Thoracic aorta (tissue), 1 donor: ENCODE data around the gene CRACR2B.

DNA sequence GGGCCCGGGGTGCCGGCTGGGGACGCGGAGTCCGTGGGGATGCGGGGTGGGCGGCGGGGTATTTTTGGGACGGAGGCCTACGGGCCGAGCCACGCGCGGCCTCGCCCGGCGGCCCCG lies 146 bp downstream of the RPLP2 start:
- RAMPAGE, long total RNA = no peak

GRCh38 chr11:819509-820430 lies 1.1 kb downstream of the PNPLA2 start:
- RAMPAGE, long total RNA = no peak

GRCh38 chr11:827500-828355 lies at the start of gene CRACR2B:
CRACR2B (plus strand) TSS chr11:827919.
- RAMPAGE, long total RNA = no peak

- RAMPAGE, long total RNA = no peak
Measured at GRCh38 chr11:833308-833876, 640 bp downstream of the CD151 start.

DNA sequence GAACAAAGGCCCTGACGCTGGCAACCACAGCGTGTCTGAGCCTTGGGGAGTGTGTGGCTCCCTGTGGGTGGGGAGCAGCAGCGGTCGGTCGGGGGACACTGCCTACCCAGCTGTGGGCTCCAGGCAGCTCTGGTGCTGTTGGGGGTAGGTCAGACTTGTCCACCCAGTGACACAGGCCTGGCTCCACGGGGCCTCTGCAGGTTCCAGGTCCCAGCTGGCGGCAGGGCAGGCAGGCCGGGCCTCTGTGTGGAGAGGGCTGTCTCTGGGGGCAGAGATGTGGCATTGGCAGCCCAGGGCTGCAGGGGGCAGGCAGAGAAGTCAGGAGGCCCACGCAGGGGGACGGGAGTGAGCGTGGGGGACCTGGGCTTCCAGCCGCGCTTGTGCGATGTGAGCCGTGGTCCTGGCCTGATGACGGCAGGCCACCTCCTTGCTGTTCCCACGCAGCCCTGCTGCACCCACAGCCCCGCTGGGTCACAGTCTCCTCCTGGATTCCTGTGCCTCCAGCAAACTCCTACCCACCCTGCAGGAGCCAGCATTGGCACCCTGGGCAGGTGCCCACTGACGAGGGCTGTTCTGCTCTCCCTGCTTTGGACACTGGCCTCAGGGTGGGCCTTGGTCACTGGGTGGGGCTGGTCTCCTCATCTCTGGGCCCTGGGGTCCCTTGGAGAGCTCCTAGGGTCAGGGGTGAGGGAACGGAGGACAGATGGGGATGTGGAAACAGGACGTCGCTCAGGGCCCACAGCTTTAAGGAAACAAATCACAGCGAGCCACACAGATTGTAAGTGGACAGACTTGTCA lies 12.5 kb downstream of the TSPAN4 start:
- RAMPAGE, long total RNA = no peak

DNA sequence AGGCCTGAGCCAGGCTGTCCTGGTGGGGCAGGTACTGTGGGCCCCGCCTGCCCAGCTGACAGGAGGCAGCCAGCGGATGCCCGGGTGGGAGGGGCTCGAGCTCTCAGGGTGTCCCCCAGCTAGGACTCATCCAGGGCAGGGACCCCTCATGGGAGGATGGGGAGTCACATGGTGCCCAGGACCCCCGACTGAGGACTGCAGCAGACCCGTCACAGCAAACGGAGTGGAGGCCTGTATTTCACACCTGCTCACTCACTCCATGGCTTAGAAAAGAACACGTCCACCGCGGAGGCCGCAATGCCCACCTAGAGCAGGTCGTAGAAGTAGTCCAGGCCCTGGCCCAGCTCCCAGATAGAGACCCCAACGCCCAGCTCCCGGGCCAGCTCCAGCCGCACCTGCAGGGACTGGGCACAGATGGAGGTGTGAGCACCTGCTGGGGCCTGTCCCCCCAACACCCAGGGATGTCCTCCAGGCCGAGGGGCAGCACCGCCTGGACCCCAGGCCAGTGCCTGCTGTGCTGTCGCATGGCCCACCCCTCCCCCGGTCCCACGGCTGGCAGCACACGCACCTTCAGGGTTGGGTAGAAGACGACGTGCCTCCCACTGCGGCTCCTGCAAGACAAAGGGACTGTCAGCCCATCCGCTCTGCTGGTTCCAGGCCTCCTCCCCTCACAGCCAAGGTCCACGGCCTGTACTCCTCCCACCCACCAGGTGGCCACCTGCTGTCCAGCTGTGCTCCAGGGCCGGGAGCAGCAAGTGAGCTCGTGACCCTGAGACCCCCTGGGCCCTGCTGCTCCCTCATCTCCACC lies 27.1 kb downstream of the TSPAN4 start:
- RAMPAGE, long total RNA = no peak

DNA sequence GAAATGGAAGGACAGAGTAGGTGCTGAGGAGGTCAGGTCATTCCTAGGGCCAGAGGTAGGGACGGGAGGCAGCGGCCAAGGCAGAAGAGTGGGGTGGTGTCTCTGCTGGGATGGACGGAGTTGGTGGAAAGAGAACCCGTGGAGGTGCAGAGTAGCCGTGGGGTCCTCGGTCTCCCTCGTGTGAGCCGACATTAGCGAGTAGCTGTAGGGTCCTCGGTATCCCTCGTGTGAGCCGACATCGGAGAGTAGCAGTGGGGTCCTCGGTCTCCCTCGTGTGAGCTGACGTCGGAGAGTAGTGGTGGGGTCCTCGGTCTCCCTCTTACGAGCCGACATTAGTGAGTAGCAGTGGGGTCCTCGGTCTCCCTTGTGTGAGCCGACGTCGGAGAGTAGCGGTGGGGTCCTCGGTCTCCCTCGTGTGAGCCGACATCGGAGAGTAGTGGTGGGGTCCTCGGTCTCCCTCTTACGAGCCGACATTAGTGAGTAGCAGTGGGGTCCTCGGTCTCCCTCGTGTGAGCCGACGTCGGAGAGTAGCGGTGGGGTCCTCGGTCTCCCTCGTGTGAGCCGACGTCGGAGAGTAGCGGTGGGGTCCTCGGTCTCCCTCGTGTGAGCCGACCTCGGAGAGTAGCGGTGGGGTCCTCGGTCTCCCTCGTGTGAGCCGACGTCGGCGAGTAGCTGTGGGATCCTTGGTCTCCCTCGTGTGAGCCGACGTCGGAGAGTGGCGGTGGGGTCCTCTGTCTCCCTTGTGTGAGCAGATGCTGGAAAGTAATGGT lies 49.6 kb downstream of the AP2A2 start:
- RAMPAGE, long total RNA = no peak

DNA sequence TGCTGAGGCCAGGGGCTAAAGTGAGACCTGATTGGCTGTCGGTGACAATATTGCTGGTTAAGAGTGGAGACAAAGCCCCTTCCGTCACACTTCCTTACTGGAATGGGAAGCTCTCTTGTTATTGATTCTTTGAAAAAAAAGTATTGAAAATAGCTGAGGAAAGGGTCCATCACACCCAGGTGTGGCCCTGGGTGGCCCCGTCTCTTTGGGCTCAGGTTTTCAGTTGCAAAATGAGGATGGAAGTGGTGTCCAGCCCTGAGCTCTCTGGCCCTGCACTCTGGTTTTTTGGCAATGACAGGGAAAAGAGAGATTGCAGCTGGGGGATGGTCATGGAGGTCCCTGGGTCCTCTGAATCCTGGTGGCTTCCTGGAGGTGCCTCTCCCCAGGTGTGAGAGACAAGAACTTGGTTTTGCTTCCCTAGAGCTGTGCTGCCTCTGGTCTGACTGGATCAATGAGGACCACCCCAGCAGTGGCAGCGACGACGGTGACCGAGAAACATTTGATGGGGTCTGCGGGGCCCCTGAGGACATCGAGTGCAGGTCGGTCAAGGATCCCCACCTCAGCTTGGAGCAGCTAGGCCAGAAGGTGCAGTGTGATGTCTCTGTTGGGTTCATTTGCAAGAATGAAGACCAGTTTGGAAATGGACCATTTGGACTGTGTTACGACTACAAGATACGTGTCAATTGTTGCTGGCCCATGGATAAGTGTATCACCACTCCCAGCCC lies 57.4 kb upstream of the MUC6 start:
- RAMPAGE, long total RNA = no peak

DNA sequence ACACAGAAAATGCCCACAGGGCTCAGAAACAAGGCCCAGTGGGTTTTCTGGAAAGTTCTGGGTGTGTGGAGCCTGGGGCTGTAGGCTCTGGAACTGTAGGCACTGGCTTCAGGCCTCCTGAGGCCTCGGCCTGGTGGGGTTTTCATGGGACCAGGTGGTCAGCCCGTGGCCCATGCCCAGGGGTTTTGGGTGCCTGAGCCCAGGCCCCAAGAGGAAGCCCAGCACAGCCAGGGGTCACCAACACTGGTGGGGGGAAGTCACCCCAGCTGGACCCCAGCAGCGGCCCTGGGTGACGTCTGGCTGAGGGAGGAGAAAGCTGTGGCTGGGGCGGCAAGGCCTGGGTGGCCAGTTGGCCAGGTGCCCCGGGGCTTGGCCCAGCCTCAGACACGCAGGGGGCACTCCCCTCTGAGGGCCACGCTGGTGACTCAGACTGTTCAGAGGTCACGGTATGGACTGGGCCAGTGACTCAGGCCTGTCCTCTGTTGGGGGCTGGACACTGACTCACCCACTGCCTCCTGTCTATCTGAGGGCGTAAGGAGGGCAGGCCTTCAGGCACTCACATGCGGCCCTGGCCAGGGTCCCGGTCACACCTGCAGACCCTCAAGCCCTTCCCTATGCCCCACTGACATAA lies 4.0 kb upstream of the MUC5AC start:
- RAMPAGE, long total RNA = no peak

DNA sequence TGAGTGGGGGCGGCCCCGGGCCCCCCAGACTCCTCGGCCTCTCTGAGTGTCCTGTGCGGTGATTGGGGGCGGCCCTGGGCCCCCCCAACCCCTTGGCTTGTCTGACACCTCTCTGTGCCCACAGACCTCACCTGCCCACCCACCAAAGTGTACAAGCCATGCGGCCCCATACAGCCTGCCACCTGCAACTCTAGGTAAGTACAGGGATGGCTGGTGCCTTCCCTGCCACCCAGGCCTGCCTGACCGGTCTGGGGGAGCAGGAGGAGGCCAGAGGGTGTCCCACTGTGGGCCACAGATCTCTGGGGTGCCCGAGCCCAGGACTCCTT lies 33.1 kb downstream of the MUC5B start:
- RAMPAGE, long total RNA = no peak

- RAMPAGE, long total RNA = no peak
Measured at GRCh38 chr11:1305121-1305335, 4.4 kb downstream of the TOLLIP start.

DNA sequence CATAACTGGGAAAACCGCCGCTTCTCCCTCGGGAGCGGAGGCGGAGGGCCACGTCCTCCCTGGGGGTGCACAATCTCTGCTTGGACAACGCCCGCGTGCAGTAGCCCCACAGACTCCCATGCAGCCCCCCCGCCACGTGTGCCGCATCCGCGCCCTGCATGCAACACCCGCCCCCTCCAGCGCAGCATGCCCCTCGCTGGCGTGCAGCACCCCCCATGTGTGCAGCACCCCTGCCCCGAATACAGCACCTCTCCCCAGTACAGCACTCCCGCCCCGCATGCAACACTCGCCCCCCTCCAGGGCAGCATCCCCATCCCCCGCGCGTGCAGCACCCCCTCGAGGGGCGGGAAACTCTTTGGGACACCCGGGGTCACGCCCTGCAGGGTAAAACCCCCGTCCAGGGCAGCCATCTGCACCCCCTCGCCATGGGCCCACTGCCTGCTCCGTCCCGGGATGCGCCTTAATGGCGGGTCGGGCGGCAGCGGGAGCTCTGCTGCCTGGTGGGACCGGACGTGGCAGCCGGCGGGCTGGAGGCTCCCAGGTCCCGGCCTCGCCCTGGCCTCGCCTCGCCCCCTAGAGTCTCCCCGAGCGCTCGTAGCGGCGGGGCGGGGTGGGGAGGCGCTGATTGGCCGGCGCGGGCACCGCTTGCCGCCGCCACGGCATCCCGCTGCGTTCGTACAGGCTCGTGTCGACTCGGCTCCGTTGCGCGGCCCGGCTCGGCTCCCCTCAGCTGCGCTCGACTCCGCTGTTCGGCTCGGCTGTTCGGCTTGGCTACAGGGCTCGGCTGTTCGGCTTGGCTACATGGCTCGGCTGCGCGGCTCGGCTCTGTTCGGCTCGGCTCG lies 538 bp upstream of the BRSK2 start:
- RAMPAGE, long total RNA = no peak

DNA sequence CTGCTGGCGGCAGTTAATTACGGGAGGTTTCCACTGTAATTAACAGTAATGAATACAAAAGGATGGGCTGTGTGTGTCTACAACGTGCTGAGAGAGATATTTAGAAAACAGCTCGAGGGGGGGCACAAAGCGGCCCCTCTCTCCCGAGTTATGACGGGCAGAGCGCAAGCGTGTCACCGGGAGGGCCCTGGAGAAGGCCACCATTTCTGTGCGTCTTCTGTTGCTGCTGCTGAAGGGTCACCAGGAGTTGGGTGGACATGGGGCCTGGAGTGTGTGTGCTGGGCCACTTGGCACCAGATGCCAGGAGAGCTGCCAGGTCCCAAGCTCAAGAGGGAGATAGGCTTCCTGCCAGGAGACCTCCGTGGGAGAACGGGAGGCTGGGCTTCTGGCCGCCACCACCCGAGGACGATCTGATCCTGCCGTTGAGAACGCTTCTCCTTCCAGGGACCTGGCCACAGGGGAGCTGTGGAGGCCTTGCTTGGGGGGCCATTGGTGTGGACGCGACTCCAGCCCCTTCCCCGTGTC lies 2.2 kb downstream of the BRSK2 start:
- RAMPAGE, long total RNA = no peak

DNA sequence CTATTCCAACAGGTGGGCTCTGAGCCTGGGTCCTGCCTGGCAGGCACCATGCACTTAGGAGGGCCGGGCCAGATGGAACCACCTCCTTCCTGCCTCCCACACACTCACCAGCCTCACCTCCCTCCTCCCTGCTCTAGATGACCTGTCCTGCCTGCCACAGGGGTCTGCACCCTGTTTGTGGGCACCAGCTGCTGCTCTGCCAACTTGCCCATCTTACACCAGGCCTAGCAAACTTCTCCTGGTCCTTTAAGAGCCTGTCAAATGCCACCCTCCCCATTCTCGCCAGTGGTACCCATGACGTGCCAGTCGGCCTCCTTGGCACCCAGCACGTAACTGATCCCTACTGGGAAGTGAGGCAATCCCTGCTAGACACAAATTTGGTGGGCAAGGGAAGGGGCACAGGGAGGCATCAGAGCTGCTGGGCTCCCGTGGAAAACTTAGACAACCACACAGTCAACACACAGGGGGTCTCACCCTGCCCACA lies 3.1 kb downstream of the MOB2 start:
- RAMPAGE, long total RNA = no peak

DNA sequence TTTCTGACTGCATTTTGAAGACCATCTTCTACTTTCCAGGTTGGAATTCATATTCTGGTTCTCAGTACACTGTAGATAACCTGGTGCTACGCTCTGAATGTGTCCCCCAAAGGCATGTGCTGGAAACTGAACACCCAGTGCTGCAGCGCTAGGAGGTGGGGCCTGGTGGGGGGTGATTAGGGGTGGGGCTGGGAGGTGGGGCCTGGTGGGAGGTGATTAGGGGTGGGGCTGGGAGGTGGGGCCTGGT lies 25.9 kb upstream of the MOB2 start:
- RAMPAGE, long total RNA = no peak

- RAMPAGE, long total RNA = no peak
Measured at GRCh38 chr11:1514434-1515150, 28.0 kb upstream of the MOB2 start.

DNA sequence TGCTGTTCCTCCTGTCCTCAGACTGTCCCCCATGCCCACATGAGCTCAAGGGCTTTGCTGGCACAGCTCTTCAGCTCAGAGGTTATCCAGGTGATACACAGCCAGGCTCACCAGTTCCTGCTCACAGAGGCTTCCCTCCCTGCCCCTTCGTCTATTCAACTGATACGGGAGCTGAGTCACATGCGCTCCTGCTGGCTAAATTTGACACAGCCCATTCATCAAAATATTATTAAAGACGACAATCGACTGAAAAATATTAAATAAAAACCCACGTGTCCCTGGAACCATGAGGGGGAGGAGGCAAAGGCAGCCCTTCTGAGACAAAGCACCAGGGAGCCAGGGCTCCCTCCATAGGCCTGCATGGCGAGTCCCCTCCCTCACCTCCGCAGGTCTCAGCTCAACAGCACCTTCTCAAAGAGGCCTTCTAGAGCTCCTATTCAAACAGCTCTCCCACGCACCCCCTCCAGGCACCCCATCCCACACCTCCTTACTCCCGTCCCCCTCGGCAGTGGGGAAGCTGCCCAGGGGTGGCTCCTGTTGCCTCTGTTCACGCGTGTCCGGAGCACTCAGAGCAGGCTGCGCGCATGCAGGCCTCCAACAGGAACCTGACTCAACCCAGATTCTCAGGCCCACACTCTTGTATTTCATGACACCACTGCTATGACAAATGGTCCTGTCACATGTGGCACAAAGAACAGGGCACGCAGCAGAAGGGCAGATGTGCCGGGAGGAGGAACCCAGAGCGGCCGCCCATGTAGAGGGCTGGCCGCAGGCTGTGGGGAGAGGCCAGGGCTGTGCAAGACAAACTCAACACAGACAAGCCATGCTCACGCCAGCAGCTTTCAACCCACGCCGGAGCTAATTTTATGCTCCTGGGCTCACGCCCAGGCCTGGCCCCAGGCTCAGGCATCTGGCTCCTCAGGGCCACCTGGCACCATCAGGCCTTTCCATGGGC lies 40.3 kb downstream of the DUSP8 start:
- RAMPAGE, long total RNA = no peak

DNA sequence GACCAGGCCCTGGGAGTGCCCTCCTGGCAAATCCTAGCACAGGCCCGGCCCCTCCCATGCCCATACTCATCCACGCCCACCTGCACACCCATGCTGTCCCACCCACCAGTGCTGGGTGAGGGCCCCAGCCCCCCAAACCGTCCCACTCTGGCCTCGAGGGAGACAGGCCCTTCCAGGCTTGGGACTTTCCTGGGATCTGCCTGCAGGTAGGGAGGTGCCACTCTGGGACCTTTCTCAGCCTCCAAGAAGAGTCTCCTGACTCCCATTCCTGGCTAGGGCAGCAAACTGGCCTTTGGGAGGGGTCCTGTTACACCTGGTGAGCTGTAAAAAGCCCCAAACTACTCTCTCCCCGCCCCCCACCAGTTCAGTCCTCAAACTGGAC lies 10.0 kb downstream of the DUSP8 start:
- RAMPAGE, long total RNA = no peak

DNA sequence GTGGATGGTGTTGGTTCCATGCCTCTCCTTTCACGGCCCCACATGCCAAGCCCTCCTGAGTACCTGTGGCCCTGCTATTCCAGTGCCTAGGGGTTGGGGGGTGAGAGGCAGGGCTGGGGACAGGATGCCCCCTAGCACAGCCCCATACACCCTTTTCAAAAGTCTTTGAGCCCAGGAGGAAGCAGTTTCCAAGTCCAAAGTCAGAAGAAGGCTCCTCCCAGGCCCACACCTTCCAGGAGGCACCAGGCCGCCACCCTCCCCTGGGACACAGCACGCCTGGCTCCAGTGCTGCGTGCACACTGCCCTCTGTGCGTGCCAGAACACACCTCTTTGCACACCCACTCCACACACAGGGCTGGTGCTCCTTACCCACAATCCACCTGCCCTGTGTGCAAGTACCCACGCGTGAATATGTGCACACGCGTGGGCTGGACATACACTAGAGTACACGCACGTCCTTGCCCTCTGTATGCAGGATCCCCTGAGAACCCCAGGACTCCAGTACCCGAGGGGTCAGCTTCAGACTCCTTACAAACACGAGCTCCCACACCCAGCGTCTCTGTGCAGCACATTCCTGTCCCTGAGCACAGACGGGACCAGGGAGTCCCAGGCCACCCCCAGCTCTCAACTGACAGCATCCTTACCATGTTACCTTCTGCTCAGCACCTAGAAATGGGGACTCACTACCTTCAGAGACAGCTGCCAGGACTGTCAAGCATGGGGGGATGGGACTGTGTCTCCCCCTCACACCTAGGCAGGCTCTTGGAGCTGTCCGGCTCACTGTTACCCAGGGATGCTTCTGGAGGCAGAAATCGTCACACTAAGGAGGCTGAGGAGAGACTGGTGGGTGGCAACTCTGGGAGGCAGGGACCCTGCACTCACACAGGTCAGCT lies 2.8 kb downstream of the DUSP8 start:
- RAMPAGE, long total RNA = no peak

DNA sequence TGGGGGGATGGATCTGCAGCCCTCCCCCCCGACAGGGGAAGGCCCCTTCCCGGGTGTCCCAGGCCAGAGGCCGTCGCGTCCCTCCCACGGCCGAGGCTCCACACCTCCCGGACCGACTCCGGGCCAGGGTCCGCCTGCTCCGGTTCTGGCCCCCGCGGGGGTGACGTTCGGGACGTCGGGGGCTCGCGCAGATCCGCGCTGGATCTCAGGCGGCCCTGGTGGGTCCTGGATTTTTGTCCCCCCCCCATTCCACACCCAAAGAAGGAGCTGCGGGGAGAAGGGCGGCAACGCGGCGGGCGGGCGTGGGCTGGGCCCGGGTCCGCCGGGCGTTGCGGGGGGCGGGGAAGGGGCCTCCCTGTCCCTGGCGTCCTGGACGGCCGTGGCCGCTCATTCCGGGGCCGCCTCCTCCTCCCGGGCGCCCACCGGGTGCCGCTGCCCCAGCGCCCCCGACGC lies 676 bp downstream of the DUSP8 start:
- RAMPAGE, long total RNA = no peak